Placental epithelial cell (primary cell): Measurements from ENCODE around the genes SULT1C4 and LIMS1.

DNA sequence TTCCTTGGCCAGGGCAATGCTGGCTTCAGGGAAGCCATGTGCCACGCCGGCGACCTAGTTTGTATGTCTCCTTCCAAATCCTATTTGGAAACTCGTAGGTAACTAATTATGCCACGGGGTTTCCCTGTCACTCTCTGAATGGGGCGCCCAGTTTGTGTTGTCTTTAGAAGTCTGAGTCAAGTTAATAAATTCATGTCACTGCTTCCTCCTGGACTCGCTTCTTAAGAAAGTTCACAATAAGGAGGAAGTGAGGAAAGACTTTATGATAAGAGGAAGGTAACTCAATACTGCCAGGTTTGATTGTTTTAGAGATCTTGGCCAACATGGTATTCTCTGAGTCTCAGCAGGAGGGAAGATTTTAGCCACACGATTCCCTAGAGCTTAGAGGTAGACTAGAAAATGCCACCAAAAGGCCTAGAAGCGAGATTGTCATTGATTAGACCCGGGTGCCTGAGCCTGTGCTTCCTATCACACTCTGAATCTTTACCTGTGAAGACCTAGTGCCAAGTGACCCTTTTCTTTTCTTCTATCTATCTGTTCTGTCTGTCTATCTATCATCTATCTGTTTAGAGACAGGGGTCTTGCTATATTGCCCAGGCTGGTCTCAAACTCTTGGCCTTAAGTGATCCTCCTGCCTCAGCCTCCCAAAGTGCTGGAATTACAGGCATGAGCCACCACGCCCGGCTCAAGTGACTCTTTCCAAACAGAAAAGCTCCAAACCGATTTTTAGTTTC, 18.8 kb downstream of the FHL2 start:
- CAGE, long polyA plus RNA = no peak

- CAGE, long polyA plus RNA = no peak
Measured at GRCh38 chr2:105490321-105490754, 91.5 kb upstream of the FHL2 start.

DNA sequence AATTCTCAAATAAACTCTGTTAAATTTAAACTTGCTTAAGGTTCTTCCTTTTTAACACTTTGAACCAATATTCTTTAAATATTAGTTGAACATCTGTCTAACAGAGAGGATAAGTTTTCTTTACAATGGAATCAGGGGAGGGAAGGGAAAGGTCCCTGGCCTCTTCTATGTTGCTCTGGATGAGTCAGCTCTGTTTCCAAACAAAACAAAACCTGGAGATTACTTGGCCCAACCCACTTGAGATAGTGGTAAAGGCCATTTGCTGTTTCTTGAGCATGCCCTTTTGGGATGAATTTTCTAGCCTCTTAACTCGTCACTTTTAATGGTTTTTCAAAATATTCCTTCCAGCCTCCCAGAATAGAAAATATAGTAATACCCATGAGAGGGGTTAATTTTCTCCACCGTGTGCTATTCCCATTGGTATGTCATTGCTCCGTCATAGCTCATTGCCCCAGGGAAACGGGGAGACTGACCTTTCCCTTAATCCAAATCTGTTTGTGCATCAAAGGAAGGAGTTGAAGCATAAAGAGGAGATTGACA, 112.2 kb upstream of the FHL2 start:
- CAGE, long polyA plus RNA = no peak

GRCh38 chr2:105743605-105744329, 945 bp upstream of the NCK2 start:
- CAGE, long polyA plus RNA = no peak

DNA sequence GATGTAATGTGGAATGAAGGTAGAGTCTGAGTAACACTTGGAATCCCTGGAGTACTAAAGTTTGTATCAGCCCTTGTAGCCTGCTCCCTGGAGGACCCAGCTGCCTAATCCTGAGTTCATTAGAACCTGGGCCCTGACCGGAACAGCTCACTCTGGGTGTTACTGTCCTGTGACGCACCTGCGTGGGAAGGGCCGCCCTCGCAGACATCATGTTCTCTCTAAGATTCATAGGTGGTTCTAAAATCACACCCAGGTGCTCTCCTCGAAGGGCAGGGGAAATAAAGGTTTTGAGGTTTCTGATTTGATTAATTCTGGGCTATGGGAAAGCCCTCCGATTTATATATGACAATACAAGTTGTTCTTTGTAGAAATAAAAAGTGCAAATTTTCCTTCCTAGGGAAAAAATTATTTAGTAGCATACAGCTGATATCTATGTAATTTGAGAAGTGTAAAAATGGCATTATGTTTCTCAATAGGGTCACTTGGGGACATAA, 62.4 kb downstream of the NCK2 start:
- CAGE, long polyA plus RNA = no peak

DNA sequence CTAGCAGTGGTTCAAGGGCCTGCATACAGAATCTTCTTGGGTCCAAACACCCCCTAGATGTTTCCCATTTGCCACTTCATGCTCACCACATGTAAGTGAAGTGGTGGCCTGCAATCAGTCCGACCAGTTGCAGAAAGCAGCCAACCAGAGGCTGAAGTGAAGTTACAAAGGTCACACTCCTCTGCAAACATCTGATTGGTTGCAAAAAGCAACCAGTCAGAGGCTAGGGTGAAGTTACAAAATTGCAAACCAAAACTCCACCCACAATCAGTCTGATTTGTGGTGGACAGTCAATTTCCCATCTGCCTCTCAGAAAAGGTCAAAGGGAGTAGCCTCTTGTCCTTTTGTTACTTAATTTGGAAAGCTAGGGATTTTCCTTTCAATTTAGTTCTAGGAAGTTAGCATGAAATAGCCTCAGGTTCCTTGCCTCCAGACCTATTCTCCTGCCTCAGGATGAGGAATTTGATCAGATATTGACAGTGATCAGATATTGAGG, 56.4 kb upstream of the ECRG4 start:
- CAGE, long polyA plus RNA = no peak

DNA sequence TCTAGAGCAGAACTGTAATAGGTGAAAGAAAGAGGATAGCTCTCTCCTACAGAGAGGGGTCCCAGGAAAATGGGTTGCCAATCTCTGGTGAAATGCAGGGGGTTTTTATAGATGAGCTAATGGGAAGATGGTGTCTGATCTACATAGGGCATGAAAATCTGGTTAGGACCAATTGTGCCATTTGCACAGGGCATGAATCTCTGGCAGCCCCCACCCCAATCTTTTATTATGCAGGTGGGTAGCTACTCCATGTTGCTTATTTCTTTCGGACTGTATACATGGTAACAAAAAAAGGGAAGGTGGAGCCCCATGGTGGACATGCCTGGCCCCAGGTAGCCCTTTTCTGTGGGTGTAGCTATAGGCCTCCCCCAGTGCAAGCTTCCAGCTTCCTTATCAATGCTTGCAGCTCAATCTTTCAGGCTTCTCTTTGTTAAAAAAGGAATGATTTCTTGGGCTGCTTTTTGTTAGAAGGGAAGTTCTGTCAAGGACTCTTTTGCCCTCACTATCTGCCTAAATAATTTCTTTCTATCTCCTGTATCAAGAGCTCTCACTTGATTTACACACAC, 14.3 kb upstream of the UXS1 start:
- CAGE, long polyA plus RNA = no peak

DNA sequence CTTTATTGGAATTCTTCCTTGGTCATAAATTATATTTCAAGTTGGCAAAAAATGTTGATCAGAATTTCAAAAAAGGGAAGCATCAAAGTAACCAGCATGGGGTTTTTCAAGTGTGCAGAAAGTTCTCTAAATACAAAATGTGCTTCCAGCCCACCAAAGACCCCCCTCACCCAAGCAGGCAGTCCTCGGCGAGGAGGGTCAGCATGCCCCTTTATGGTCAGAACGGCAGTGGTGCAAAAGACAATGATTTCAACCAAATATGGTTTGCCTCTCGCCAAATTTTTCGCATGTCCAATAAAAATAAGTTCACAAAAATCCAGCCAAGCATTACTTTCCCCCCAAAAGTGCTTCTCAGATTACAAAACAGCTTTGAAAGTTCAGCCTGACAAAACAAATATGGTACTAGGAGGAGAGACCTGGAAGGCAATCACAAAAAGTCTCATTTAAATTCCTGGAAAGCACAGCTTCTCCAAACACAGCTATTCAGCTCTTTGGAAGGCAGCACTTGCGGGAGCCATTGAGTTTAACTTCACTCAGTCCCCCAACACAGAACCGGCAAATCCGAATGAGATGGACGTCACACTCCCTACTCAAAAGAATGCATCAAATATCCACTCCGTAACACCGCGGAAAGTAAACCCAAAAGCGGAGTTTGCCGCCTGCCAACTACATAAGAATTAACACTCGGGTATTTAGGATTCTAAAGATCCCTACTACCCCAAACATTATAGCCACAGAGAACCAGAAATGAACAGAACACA, 782 bp downstream of the ST6GAL2 start:
- CAGE, long polyA plus RNA = no peak

DNA sequence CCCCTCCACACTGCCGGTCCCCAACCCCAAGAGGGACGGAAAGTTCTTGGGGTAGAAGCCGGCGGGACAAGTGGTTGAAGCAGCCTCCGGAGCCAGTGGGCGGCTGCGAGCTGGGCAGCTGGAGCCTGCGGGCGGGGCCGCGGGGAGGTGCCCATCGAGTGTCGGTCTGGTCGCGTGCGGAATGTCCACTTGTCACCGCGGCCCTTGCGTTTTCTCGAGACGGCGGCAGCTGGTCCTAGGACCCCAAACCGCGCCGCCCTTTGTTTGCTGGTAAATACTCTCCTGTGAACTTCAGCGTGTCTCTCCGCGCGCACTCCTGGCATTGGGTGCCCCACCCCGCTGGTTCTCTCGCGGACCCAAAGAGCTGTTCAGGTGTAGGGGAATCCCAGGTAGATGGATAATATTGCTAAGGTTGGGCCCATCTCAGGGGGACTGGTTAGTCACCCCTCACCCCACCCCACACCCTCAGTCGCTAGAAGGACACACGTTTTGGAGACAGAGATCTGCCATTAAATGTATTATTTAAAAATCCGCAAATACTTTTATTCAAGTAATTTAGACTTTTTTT, 1.5 kb upstream of the ST6GAL2 start:
- CAGE, long polyA plus RNA = no peak

DNA sequence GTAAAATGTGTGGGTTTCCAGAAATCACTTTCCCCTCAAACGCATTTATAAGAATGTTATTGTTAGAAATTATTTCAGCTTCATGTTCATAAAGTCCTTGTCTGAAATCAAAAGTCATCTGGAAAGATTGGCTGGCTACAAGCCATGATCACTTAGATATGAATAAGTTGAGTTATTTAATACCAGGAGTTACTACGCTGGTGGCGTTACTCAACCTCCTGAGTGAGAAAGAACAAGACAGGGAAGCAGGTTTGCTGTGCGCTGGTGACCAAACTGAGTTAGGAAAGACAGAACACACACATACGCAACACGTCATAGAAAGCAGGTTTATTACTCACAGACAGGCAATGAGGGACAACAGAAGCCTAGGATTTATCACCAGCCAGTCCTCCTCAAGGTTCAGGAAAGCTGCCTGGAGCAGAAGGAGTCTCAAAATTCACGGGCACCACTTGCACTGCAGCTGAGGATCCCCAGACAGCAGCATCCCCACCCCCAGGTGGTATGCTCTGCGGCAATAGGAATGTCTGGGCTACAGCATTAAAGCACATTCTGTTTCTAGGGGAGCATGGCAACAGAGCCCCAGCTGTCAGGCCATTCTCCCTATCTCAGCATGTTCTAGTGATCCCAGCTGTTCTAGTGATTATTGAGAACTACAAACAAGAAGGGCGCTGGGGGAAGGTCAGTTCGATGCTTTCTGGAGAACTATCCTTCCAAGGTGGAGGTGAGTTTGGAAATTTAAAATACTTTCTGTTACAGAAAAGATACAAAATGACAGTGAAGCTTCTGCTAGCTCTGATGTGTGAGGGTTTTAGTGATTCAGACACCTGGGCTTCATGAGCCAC, 284.4 kb upstream of the RGPD4 start:
- CAGE, long polyA plus RNA = no peak

DNA sequence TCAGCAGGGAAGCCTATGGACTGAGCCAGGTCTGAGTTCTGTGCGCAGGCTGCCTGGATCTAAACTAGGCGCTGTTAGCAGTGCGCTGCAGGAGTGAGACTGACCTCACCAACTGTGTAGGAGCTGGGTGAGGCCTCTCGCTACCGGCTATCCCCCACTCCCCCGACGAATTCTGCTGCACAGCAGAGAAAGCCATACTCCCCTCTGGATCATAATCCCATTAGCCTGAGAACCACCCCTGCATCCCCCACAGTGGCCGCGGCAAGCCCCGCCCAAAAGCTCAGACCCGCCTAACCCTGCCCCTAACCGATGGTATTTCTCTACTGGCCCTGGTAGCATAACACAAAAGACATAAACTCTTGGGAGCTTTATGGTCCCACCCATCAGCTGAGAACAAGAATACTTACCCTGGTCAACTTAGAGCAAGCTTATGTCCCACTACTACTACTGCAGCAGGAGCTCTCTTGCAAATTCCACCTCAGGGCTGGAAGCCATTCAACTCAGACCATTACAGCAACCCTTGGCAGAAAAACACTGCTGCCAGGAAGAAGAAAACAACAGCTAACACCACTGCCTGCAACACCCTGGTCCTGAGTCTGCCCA, 28.0 kb downstream of the SULT1C2 start:
- CAGE, long polyA plus RNA = no peak

DNA sequence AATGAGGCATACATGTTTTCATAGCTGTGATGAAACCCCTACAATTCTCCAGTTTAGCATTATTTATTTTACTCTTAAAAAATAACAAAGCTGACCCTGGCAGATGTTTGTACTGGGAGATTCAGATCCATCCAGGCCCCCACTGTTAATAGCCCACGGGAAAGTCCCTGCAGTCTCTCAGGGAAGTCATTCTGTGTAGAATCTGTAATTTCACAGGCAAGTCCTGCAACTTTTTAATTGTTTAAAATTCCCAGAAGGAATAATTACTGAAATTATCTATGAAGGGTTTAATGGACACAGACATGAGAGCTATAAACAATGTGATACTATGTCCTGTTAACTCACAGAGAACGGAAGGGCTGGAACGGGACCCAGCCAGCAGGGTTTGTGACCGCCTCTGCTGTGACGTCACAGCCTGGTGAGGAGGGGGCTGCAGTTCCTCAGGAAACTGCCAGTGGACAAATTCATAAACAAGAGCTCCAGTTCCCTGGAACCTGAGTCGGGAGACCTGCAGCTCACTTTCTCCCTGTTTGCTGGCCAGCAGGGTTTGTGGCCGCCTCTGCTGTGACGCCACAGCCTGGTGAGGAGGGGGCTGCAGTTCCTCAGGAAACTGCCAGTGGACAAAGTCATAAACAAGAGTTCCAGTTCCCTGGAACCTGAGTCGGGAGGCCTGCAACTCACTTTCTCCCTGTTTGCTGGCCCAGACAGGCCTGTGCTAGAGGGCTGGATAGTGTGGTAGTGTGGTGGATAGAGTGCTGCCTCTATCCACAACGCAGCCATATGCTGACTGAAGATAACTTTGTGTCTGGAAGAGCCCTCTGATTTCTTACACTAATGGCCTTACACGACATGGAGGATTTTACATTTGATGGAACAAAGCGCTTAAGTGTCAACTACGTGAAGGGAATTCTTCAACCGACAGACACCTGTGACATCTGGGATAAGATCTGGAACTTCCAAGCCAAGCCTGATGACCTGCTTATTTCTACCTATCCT, at the start of gene SULT1C4:
Gene SULT1C4, plus strand, starts transcription at position 451 of the 996 bp plus-strand sequence.
- CAGE, long polyA plus RNA = no peak

- CAGE, long polyA plus RNA = no peak
Measured at GRCh38 chr2:108448238-108448951, 611 bp upstream of the GCC2 start.

DNA sequence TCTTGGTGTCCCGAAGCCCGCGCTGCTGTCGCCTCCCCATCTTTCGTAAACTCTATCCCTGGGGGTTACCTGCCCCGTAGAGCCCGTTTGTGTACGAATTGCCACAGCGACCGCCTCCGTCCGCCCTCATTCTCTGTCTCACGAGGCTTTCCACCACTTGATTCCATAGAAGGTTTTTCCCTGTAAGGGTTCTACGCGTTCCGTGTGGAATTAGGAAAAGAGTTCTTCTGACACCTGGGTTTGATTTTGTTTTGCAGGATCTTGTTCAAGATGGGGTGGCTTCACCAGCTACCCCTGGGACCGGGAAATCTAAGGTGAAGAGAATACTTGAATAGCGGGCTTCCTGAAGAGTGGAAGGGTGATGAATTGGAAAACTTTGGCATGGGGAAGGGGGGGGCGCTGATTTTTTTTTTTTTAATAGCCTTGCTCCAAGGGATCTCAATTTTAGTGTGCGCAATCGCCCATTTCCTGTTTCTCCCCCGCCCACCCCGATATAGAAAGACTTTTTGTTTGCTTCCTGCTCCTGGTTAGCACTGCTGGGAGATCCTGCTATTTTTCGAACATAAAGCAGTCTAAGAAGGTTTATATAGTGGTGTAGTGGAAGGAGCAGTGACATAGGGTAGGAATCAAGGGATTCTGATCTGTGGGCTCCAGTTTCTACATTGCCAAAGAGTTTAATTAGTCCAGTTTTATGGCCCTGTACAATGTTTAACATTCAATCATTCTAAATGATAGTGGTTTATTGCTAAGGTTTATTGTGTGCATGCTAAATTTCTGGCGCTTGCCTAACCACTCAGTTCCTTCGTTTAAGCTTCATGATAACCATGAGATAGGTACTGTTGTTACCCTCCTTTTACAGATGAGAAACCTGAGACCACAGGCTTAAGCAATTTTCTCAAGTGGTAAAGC, 624 bp downstream of the GCC2 start:
- CAGE, long polyA plus RNA = no peak

DNA sequence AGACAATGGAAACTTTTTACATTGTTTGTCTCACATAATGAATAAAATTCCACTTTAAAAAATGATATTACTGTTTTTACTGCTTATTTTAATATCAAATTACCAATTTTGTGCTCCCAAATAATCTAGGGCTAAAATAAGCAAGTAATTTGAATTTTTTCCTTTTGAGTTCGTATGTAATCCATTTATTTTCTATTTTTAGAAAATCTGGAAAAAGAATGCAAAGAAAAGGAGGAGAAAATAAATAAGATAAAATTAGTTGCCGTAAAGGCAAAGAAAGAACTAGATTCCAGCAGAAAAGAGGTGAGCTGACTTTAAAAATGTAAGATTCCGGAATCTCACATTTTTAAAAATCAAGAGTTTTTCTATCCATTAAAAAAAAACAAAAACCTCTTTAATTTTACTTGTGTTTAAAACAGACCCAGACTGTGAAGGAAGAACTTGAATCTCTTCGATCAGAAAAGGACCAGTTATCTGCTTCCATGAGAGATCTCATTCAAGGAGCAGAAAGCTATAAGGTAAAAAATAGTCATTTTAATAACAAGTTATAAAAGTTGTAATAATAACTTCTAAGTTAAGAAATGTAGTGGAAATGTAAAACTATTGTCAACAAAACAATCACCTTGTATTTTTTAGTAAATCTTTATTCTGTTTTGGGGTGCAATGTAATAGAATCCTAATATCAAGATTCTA, 26.5 kb downstream of the GCC2 start:
- CAGE, long polyA plus RNA = no peak

- CAGE, long polyA plus RNA = no peak
Measured at GRCh38 chr2:108534274-108535481, at the start of gene LIMS1. Gene LIMS1, plus strand, starts transcription at chr2:108534470.

DNA sequence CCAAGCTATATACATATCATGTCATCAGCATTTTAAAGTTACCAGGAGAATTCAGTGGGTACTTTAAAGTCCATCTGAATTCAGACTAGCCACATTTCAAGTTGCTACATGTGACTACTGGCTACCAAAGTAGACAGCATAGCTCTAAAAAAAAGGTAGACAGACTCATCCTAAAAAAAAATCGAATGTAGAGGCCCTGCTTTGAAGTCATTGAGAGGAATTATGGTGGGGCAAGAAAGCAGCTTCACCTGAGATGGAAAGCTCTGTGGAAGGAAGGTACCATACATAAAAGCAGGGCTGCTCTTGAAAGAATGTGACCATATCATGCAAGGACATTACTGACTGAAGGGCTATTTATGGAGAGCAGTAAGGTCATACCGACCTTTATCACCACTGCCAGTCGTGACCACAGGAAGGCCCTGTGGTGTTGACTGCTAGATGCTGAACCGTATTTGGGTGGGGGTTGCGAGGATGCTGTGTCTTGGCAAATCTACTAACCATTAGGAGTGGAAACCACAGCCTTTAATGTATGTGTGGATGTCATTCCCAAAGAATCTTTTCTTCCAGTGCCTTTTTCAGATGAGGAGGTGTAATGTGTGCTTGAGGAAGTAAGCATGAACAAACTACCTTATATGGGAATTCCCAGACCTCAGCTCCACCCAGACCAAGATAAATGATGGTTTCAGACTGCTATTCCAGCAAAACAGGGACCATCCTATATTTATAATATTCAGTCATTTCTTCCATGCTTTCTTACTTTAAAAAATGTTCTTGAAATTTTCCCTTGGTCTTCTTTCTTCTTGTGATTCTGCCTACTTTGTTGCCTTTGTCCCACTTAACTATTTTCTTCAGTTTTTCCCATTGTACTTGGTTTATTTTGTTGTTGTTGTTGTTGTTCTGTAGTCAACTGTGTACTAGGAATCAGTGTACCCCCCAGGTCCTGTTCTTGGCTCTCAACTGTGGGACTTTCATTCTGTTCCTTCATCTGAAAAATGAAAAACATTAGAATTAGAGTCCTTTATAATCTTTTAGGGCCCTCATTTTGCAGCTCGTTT, 60.8 kb downstream of the LIMS1 start:
- CAGE, long polyA plus RNA = no peak

GRCh38 chr2:108601156-108601675, 66.9 kb downstream of the LIMS1 start:
- CAGE, long polyA plus RNA = no peak

DNA sequence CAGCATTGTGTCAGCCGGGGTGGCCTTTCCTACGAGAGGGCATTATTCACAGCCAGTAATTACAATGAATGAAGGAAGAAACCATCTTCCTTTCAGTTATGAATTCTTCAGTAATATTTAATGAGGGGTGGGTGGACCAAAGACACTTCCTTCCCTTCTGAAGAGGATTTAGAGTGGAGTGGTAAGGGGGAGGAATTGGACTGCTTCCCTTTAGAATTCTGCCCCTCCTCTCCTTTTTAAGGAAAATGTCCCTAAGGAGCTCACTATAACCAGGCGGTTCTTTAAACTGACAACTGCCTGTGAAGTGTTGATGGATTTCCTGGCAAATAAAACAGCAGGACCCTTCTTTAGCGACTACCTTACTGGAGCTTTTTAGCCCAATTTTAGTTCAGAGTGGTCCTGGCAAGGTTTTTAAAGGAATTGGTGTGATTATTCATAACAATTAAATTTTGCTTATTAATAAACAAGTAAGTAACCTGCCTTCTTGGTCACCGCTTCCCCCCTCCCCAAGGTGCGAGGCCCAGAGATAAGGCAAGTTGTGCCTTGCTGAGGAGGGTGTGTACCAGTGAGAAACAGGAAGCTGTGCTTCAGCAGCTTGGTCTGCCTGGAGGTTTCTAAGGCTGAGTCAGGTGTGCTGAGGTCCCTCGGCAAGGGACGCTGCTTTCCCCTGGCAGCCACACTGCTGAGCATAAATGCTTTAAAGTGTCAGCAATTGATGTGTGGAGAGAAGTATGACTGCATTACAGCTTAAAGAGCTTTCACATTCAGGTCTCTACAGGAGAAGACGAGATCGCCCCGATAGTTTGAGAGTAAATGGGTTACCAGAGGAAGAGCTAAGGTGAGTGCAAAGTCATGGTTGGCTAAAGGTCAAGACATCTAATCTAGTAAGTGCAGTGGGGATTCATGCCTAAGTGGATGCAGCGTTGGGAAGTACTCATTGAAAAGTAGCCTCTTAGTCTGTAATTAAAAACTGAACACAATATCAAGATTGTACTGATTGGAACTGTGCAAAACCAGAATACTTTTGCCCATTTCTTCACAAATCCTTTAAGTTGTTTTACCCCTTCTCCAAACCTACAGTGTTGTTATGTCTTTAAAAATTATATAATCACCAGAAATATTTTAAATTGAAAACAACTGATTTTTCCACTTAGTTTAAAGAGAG, 86.7 kb downstream of the LIMS1 start:
- CAGE, long polyA plus RNA = no peak

DNA sequence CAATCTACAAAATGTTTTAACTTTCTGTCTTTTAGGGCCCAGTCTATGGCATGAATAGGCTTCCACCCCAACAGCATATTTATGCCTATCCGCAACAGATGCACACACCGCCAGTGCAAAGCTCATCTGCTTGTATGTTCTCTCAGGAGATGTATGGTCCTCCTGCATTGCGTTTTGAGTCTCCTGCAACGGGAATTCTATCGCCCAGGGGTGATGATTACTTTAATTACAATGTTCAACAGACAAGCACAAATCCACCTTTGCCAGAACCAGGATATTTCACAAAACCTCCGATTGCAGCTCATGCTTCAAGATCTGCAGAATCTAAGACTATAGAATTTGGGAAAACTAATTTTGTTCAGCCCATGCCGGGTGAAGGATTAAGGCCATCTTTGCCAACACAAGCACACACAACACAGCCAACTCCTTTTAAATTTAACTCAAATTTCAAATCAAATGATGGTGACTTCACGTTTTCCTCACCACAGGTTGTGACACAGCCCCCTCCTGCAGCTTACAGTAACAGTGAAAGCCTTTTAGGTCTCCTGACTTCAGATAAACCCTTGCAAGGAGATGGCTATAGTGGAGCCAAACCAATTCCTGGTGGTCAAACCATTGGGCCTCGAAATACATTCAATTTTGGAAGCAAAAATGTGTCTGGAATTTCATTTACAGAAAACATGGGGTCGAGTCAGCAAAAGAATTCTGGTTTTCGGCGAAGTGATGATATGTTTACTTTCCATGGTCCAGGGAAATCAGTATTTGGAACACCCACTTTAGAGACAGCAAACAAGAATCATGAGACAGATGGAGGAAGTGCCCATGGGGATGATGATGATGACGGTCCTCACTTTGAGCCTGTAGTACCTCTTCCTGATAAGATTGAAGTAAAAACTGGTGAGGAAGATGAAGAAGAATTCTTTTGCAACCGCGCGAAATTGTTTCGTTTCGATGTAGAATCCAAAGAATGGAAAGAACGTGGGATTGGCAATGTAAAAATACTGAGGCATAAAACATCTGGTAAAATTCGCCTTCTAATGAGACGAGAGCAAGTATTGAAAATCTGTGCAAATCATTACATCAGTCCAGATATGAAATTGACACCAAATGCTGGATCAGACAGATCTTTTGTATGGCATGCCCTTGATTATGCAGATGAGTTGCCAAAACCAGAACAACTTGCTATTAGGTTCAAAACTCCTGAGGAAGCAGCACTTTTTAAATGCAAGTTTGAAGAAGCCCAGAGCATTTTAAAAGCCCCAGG, 22.9 kb upstream of the CCDC138 start:
- CAGE, long polyA plus RNA = no peak